Measurements from ENCODE around the gene CUL4A.

DNA sequence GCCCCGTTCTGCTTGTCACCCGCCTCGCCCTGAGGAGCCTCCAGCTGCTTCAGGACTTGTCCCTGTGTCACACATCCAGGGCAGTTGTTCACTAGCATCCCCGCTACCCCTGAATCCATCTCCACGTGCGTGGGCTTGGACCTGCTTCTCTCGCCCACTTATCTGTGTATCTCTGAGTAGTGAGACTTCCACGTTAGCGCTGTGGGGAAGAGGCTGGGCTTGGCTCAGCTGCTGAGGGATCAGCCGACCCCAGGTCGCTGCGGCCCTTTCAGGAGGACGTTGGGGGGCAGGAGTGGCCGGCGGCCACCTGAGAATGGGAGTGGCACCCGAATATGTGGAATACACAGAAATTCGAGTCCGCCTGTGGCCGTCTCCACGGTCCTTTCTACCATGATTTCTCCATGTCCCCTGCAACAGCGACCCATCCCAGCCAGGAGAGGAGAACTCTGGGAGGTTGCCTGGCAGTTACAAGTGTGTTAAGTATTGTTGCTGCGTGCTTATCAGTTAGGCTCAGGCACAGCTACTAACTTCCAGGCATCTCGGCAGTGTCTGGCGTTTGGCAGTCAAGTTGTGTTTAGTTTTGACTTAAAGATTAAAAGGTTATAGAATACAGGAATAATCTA is 11.1 kb downstream of the ATP11A start:
- PRO-cap = no peak
- RAMPAGE, long total RNA, 3 experiments = no peak in any of the 3 experiments

- PRO-cap = no peak
- RAMPAGE, long total RNA, 3 experiments = no peak in any of the 3 experiments
Measured at GRCh38 chr13:112707594-112708147, 17.8 kb downstream of the ATP11A start.

- PRO-cap = no peak
- RAMPAGE, long total RNA, 3 experiments = no peak in any of the 3 experiments
Measured at GRCh38 chr13:112722306-112723385, 32.8 kb downstream of the ATP11A start.

DNA sequence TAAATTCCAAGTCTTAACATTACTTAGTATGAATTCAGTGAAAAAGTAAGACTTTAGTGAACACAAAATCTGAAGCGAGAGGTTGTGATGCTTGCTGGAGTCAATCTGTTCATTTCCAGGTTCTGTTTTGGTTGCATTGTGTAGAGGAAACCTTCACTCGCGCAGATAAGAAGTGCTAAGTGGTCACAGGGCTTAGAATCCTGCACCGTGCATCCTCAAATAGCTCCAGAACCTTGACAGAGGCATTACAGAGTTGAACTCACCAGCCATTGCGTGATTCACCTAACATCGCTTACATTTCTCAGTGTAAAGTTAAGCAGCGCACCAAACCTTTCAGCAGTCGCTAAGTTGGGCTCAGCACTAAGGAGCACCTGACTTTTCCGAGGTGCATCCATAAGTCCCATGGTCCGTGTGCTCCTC is 45.7 kb downstream of the ATP11A start:
- PRO-cap = no peak
- RAMPAGE, long total RNA, 3 experiments = no peak in any of the 3 experiments

DNA sequence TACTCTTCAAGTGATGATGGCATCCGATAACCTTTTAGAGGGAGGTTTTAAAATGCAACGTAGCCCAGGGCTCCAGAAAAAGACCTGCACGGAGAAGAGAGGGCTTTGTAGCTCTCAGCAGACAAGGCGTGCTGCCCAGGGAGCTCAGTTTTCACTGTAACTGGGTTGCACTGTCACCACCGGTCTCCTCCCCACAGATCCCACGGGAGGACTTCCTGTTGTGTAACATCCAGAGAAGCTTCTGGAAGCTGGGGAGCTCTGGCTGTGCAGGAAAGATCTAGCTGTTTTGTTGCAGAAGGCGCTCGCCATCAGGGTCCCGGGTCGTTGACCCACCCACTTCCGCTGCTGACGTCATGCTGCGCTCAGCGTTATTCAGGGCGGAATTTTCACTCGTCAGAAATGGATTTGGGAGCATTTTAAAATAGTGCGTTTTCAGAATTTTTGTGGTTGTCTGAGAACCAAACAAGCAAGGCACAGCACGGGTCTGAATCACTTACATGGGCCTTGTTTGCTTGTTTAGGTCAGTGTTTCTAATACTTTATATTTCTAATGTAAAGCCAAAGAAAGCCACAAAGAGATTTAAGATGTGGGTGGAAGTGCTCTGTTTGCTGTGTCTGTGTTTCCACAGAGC is 50.8 kb downstream of the ATP11A start:
- PRO-cap = bidirectional peak, plus-strand start at position 232 of the sequence, minus-strand start at position 133 of the sequence
- RAMPAGE, long total RNA, 3 experiments = no peak in any of the 3 experiments

- PRO-cap = no peak
- RAMPAGE, long total RNA, 3 experiments = no peak in any of the 3 experiments
Measured at GRCh38 chr13:112831214-112831584, 137.8 kb upstream of the MCF2L start.

- PRO-cap = unidirectional peak, minus-strand start at chr13:112983640
- RAMPAGE, long total RNA, 3 experiments = no peak in any of the 3 experiments
Measured at GRCh38 chr13:112983332-112984111, 14.5 kb downstream of the MCF2L start.

DNA sequence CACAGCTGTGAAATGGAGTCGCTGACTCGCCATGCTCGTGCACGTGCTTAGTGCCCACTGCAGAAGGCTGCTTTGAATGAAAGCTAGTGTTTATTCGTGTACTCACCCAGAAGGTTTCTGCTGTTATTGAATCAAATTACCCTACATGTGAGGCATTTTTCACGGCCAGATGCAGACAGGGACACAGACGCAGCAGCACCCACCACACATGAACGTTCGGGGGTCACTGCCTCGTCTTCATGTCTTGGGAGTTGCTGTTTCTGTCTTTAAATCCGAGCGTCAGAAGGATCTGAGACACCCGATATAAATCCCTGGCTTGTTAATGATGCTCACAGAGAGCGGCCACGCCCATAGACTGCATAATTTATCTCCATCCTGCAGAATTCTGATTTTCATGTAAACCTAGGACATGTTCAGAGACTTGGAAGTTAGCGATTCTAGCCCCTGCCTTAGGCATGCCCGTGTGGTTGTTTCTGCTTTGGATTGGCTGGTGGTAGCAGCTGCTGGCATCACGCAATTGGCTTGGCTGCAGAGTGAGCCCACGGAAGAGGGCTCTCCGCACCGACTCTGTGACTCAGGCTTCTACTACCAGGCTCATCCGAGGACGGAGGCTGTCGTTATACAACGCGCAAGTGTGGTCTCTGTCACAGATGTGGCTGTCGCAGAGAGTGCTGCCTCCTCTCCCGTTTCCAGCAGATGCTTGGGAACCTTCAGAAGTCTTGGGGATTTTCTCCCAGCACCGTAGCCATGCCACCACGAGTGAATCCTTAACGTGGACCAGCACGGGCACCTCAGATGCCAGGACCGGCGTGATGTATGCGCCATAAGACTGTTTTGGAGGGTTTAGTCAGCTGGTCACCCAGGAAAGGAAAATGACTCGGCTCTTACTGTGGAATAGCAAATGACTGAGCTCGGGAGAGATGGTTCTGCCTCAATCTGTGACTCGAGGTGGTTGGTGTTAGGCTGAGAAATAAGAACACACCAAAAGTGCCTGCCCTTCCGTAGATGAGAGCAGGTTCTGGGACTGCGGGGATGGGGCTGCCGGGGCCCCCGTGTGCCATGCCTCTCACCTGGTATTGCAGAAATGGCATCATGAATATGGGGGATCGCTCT is 61.2 kb upstream of the F7 start:
- PRO-cap = unidirectional peak, plus-strand start at position 585 of the sequence
- RAMPAGE, long total RNA, 3 experiments = no peak in any of the 3 experiments

GRCh38 chr13:113049572-113050453 is 55.8 kb upstream of the F7 start:
- PRO-cap = unidirectional peak, plus-strand start at chr13:113050025
- RAMPAGE, long total RNA, 3 experiments = no peak in any of the 3 experiments

- PRO-cap = bidirectional peak, plus-strand start at chr13:113209603, minus-strand start at chr13:113209492; bidirectional peak, plus-strand start at chr13:113210138, minus-strand start at chr13:113209992
- RAMPAGE, long total RNA, 3 experiments = no peak in any of the 3 experiments
Measured at GRCh38 chr13:113209423-113210558, at the start of gene CUL4A. TSS of gene CUL4A (plus strand) at chr13:113209613.

- PRO-cap = no peak
- RAMPAGE, long total RNA, 3 experiments = no peak in any of the 3 experiments
Measured at GRCh38 chr13:113219716-113220806, 10.6 kb downstream of the CUL4A start.

DNA sequence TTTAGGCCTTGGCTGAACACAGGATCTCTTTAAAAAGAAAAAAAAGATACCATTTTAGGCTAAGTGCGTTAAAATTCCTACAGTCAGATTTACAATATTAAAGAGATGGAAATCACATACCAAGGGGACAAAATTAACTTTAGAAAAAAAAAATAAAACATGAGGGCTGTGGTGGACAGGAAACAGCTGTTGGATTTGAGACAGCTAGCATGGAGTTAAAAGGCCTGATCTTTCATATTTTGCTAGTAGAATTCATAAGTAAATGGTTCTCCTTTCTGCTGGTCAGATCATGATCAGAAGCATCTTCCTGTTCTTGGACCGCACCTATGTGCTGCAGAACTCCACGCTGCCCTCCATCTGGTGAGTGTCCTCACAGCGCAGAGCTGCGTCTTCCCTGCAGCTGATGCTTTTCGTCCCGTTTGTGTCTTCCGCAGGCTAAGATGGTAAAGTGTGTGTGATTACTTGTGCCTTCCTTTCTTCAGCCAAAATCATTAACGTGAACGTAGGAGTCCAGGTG is 19.8 kb downstream of the CUL4A start:
- PRO-cap = no peak
- RAMPAGE, long total RNA, 3 experiments = no peak in any of the 3 experiments

GRCh38 chr13:113245757-113246143 is 36.3 kb downstream of the CUL4A start:
- PRO-cap = no peak
- RAMPAGE, long total RNA, 3 experiments = no peak in any of the 3 experiments

GRCh38 chr13:113251495-113252247 is 42.3 kb downstream of the CUL4A start:
- PRO-cap = no peak
- RAMPAGE, long total RNA, 3 experiments = no peak in any of the 3 experiments

GRCh38 chr13:113291826-113292785 is 4.9 kb upstream of the LAMP1 start:
- PRO-cap = unidirectional peak, plus-strand start at chr13:113292050; bidirectional peak, plus-strand start at chr13:113292715, minus-strand start at chr13:113292678
- RAMPAGE, long total RNA, 3 experiments = no peak in any of the 3 experiments

GRCh38 chr13:113326622-113326873 is 29.5 kb downstream of the LAMP1 start:
- PRO-cap = no peak
- RAMPAGE, long total RNA, 3 experiments = no peak in any of the 3 experiments

GRCh38 chr13:113351275-113352022 is 12.5 kb downstream of the GRTP1 start:
- PRO-cap = no peak
- RAMPAGE, long total RNA, 3 experiments = start-site peak on the plus strand in 1 of 3 experiments, at chr13:113351645-113351738 at its widest, 19 to 26 reads per replicate

DNA sequence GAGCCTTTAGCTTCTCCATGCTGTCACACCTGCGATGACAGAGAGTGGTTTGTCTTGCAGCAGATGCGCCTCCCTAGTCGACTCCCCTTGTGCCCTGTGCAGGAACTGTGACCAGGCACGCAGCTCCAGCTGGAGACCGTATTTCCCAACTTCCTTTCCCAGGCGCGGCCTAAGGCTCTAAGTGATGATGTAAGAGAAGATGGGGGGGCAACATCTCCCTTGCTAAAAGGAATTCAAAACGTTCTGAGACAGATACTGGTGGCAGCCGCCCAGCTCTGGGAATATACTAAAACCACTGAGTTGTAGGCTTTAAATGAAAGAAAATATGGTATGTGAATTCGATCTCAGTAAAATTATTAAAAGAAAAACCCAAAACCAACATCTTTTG is 16.3 kb downstream of the DCUN1D2 start:
- PRO-cap = no peak
- RAMPAGE, long total RNA, 3 experiments = no peak in any of the 3 experiments

DNA sequence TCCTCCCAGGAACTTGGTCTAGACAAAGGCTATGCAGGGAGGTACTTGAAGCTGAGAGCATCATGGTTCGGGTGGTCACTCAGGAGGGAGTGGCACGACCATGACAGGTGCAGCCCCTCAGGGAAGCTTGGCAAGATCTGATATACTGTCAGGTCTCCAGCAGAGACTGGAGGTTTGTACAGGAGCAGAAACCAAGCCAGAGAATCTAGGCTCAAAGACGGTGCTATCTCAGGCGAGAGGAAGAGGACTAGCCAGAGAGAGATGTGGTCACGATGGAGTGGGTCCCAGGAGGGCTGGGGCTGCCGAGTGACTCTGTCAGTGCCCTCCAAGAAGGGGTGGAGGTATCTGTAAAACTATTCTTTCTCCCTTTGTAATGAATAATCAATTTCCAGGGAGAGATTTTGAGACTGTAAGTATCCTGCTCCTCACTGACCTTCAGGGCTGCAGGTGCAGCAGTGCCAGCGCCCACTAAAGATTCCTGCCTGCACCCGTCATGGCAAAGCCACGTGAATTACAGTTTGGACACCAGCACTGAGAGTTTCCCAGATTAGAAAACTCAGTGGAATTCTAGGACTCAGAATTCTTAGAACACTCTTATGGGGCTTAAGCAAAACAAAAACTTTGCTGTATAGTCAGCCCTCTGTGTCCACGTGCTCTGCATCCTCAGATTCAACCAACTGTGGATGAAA is 9.9 kb downstream of the TMCO3 start:
- PRO-cap = no peak
- RAMPAGE, long total RNA, 3 experiments = no peak in any of the 3 experiments

DNA sequence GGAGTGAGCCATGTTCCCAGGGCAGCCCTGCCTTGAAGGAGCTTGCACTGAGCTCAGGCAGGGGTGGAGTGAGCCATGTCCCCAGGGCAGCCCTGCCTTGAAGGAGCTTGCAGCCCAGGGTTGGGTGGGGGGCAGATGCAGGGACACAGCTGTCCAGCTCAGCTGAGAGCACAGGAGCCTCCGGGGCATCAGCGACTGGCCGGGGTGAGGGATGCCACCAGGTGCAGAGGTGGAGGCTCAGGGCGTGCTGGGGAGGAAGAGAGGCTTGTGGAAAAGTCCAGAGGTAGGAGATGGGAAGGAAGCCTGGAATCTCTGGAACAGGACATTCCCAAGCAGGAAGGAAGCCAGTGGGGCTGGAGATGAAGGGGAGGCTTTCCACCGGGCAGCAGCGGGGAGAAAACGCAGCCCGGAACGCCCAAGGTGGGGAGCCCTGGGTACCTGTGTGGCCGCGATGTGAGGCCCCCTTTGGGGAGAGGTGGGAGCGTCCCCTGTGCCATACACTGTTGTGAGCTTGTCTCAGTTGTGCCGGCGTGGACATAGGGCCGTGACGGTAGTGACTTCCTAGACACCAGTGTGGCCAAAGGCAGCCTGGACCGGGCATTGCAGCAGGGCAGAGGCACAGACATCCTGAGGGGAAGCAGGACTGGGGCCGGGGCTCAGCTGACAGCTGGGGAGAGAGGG is 38.8 kb upstream of the TFDP1 start:
- PRO-cap = no peak
- RAMPAGE, long total RNA, 3 experiments = no peak in any of the 3 experiments

All from gastrocnemius medialis (tissue), 3 donors.